HEK293 (cell line): ENCODE data around the gene AGFG2.

- PRO-cap = unidirectional peak, minus-strand start at chr7:100538782; bidirectional peak, plus-strand start at chr7:100539246, minus-strand start at chr7:100538903
- RRBS, 2 experiments = 1 to 2% methylated on average over 29 to 35 of the region's 83 CpGs
Observed at GRCh38 chr7:100538717-100539658, at the start of gene AGFG2. TSS of gene AGFG2 (plus strand) at chr7:100539203.

- PRO-cap = no peak
- RRBS, 2 experiments = no CpG with 5 or more reads among the region's 5 CpGs
Observed at GRCh38 chr7:100546329-100546995, 7.5 kb downstream of the AGFG2 start.

DNA sequence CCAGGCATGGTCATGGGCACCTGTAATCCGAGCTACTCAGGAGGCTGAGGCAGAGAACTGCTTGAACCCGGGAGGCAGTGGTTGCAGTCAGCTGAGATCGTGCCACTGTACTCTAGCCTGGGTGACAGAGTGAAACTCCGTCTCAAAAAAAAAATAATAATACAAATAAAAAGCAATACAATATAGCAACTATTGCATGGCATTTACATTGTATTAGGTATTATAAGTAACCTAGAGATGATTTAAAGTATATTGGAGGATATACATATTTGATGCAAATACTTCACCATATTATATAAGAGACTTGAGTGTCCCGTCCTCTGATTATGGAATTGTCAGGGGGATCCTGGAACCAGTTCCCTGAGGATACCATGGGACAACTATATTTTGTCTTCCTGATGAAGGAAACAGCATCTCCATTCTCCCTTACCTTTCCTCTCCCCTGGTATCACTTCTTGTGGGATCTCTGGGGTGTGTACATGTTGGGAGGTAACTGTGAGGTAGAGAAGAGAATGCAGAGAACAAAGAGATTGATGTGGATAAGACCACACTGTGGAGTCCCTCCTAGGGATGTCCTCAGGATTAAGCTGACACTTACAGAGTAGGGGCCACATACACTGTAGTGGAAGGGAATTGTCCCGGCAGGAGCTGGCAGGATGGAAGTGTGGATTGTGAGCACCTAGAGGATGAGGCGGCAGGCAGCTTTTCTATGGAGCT, 13.3 kb downstream of the AGFG2 start:
- PRO-cap = no peak
- RRBS, 2 experiments = no CpG with 5 or more reads among the region's 7 CpGs

- PRO-cap = no peak
- RRBS, 2 experiments = 85 to 93% methylated on average over 2 of the region's 18 CpGs
Observed at GRCh38 chr7:100578993-100579482, 5.3 kb upstream of the SAP25 start.

- PRO-cap = no peak
- RRBS, 2 experiments = no CpG with 5 or more reads among the region's 11 CpGs
Observed at GRCh38 chr7:100589148-100590137, 3.3 kb downstream of the FBXO24 start.

DNA sequence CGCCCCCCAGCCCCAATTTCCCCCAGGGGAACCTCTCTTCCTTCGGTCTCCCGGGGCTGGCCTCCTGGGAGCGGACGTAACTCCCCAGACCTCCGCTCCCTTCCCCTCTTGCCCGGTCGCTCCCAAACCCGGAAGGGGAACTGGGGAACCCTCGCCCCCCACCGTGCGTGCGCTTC, 300 bp downstream of the GNB2 start:
- PRO-cap = no peak
- RRBS, 2 experiments = 1 to 3% methylated on average over 5 of the region's 13 CpGs

GRCh38 chr7:100675366-100676421, 2.2 kb downstream of the GNB2 start:
- PRO-cap = unidirectional peak, plus-strand start at chr7:100675639
- RRBS, 2 experiments = 17 to 49% methylated on average over 46 to 47 of the region's 82 CpGs

GRCh38 chr7:100800460-100801226, 26.7 kb downstream of the EPHB4 start:
- PRO-cap = no peak
- RRBS, 2 experiments = 78 to 93% methylated on average over 2 of the region's 11 CpGs

GRCh38 chr7:100801227-100801637, 26.1 kb downstream of the EPHB4 start:
- PRO-cap = no peak
- RRBS, 2 experiments = no CpG with 5 or more reads among the region's 8 CpGs

- PRO-cap = no peak
- RRBS, 2 experiments = no CpG with 5 or more reads among the region's 12 CpGs
Observed at GRCh38 chr7:100844491-100845266, 7.8 kb upstream of the SLC12A9 start.

DNA sequence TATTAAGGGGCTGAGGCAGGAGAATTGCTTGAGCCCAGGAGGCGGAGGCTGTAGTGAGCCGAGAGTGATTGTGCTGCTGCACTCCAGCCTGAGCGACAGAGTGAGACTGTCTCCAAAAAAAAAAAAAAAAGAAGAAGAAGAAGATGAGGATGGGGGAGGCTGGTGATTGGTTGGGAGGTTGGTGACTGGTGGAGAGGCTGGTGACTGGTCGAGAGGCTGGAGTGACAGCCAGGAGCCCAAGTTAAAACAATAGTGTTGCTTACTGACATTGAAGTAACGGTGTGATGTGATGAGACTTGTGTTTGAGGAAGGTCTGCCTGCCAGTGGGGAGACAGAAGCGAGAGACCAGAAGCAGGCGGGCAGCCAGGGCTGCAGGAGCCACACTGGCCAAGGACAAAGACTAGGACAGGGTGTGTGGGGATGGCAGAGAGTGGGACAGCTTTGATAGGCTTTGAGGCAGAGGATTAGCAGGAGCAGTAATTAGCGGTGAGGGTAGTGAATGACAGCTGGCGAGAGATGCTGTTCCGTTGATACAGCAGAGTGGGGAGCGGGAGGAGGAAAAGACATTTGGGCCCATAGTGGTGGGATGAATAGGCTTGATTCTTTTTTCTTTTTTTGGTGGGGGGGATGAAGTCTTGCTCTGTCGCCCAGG, 4.9 kb downstream of the SRRT start:
- PRO-cap = unidirectional peak, plus-strand start at position 274 of the sequence
- RRBS, 2 experiments = no CpG with 5 or more reads among the region's 12 CpGs

- PRO-cap = no peak
- RRBS, 2 experiments = 79% methylated on average over 1 of the region's 12 CpGs
Observed at GRCh38 chr7:100890683-100891110, 1.2 kb upstream of the UFSP1 start.

DNA sequence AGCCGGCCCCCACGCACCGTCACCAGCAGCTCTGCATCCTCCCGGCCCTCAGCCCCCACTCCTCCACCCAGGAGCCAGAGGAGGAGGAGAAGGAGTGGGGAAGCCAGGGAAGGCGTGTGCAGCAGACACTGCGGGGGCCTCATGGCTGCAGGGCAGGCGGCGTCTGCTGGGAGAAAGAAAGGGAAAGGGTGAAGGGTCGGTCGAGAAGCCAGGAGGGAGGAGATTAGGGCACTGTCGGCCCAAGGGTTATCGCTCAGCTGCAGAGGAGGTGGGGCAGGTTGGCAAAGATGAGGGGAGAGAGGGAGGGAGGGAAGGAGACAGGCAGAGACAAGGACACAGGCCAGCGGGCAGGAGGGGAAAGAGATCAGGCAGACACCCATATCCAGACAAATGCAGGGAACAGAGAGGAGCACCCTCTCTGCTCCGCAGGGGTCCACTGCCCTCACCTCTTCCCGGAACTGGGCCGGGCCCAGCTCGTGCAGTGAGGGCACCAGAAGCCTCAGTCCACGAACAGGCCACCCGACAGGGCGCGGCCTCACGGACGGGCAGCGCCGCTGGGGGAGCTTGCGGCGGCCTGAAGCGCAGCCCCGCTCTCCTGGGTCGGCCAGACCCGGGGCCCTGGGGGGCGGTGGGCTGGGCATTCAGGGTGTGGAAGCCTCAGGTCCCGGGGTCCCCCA, 1.5 kb downstream of the ACHE start:
- PRO-cap = no peak
- RRBS, 2 experiments = 47 to 49% methylated on average over 6 of the region's 33 CpGs

GRCh38 chr7:100924191-100924899, 25.0 kb upstream of the MUC3A start:
- PRO-cap = no peak
- RRBS, 2 experiments = no CpG with 5 or more reads among the region's 7 CpGs

- PRO-cap = no peak
- RRBS, 2 experiments = no CpG with 5 or more reads among the region's 23 CpGs
Observed at GRCh38 chr7:100967389-100968458, 1.6 kb upstream of the MUC12 start.

- PRO-cap = no peak
- RRBS, 2 experiments = no CpG with 5 or more reads among the region's 13 CpGs
Observed at GRCh38 chr7:101003962-101004323, 15.9 kb upstream of the MUC17 start.

GRCh38 chr7:101088796-101089389, 3.6 kb downstream of the TRIM56 start:
- PRO-cap = no peak
- RRBS, 2 experiments = 95 to 98% methylated on average over 6 of the region's 41 CpGs

- PRO-cap = no peak
- RRBS, 2 experiments = no CpG with 5 or more reads among the region's 14 CpGs
Observed at GRCh38 chr7:101111885-101112675, 14.8 kb upstream of the SERPINE1 start.

DNA sequence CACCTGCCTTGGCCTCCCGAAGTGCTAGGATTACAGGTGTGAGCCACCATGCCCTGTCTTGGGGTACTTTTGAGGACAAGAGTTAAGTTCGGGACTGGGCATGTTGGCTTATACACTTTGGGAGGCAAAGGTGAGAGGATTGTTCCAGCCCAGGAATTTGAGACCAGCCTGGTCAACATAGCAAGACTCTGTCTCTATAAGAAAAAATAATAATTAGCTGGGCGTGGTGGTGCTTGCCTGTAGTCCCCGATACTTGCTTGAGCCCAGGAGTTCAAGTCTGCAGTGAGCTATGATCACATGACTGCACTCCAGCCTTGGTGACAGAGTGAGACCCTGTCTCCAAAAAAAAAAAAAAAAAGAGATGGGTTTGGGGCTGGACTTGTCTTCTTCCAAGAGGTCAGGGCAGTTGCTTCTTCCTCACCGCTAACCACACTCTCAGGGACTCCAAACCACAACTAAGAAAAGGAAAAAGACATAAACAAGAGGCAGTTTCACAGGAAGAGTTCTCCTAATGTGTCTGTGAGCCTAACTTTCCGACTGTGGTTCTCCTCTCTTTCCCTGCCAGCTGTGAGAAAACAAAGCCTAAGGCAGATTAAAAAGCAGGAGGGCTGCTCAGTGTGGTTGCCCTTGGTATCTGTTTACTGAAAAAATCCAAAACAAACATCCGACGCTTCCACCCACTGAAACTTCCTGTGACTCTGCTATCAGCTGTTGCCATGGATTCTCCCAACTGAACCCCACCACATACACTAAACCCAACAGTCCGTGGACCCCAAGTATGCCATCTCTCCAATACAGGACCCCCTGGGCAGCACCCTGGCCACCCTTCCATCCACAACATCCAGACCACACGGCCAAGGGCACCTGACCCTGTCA, 2.4 kb upstream of the SERPINE1 start:
- PRO-cap = no peak
- RRBS, 2 experiments = no CpG with 5 or more reads among the region's 10 CpGs

DNA sequence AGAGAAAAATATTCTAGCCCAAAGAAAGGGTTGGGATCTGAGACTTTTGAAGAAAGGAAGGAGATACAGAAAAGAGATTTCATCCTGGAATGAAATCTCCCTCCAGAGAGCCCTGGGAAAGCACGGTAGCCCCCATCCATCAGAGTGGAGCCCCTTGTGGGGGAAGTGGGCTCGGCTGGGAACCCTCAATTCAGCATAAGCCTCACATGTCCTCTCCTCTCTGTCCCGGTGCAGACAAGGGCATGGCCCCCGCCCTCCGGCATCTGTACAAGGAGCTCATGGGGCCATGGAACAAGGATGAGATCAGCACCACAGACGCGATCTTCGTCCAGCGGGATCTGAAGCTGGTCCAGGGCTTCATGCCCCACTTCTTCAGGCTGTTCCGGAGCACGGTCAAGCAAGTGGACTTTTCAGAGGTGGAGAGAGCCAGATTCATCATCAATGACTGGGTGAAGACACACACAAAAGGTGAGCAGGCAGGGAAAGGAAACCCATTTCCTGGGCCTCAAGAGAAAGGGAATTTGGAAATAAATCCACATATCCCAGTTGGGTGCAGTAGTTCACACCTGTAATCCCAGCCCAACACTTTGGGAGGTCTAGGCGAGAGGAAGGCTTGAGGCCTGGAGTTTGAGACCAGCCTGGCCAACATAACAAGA, 3.4 kb downstream of the SERPINE1 start:
- PRO-cap = no peak
- RRBS, 2 experiments = no CpG with 5 or more reads among the region's 12 CpGs